NB4 (cell line): ENCODE data around the gene DRAM1.

DNA sequence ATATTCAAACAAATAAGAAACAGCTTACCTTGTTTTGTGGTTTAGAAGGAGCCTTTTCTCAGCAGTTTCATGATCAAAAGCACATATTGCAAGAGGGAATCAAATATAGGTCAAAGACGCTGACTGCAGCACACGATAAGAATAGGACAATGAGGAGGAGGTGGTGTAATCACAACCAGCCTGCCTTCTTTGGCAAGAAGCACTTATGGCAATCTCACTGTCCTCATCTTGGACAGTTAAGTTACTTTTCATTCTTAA, 759.1 kb upstream of the TMPO start:
- RRBS: no CpG with 5 or more reads among the region's 2 CpGs

DNA sequence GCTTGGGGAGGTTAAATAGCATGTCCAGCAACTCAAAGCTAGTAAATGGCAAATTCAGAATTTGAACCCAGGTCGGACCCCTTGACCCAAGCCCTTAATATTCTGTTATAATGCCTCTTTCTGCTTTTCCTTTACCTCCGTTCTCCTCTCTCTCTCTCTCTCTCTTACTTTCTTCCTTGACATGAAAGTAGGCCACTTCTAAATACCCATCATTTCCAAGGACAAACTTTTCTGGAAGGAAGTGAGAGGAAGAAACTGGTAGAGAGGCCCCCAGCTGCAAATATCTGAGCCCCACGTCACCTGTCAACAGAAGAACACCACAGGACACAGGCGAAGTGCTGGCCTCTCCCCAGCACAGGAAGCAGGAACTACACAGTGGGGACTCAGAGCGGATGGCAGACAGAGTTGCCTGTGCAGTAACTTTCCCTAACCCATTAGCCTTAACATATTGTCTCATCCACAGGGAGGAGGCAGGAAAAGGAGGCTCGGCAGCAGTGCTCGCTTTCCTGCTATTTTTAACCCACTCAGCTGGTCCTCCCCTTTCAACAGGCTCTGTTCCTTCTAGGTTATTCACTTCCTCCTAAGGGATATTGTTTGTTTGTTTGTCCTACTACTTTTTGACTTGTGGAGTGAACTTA, 111.5 kb upstream of the TMPO start:
- RRBS: no CpG with 5 or more reads among the region's 7 CpGs

GRCh38 chr12:98490938-98491392, 24.4 kb upstream of the TMPO start:
- RRBS: 2% methylated on average over 3 of the region's 10 CpGs

DNA sequence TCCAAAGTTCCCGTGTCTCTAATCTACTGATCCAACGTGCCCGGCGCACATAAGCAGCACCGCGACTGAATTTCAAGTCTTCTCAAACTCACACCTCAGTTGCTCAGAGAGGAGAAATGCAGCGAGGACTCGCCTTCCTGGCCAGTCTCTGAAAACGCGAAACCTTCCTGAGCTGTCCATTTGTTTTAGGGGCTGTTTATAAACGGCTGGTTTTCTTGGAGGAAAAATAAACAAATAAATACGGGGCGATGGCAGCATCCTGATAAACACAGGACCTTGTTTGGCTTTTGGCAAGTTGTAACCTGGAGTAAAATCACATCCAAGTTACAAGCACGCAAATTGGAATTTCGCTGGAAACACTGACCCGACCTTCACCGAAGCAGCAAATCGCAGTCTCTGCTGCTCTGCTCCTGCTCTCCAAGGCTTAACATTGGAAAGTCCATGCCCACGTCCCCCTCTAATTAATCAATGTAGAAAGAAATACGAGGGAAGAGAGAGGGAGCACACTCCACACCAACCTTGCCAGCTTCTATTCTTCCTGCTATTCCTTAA, 248.6 kb downstream of the APAF1 start:
- RRBS: no CpG with 5 or more reads among the region's 20 CpGs

DNA sequence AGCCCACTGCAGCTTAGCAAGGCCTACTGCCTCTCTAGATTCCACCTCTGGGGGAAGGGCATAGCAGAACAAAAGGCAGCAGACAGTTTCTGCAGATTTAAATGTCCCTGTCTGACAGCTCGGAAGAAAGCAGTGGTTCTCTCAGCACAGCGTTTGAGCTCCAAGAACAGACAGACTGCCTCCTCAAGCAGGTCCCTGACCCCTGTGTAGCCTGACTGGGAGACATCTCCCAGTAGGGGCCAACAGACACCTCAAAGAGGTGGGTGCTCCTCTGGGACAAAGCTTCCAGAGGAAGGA, 409.2 kb upstream of the GARIN6 start:
- RRBS: no CpG with 5 or more reads among the region's 2 CpGs

DNA sequence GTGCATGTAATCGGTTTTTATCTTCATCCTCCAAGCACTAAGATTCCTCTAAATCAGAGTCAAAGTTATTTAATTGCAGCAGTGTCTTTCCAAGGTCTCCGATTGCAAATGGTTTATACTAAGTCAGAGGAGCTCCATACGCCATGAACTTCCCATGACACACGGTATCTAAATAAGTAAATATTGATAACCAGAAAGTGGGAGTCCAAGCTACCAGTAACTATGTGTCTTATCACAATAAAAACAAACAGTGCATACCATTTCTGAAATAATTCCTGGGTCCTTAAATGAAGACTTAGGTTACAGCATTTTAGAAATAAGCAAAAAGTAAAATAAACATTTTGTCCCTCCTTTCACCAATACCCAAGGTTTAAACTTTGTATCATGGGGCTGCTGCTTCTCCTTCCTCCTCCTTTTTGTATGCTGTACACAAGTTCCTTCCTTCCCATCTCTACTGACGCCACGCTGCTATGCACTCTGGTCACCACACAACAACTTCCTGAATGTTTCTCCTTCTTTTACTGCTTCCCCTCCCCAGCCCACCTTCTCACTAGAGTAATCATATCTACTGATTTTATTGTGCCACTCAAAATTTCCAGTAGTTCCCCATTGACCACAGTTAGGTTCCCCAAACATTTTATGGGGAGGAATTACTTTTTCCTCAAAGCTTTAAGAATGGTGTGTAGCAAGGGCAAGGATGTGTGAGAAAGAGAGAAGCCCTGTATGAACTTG, 10.7 kb downstream of the NR1H4 start:
- RRBS: no CpG with 5 or more reads among the region's 6 CpGs

- RRBS: no CpG with 5 or more reads among the region's 5 CpGs
These were observed 20.2 kb downstream of the GAS2L3 start for GRCh38 chr12:100593358-100594343.

GRCh38 chr12:100986761-100987040, 192.1 kb downstream of the ANO4 start:
- RRBS: no CpG with 5 or more reads among the region's 3 CpGs

DNA sequence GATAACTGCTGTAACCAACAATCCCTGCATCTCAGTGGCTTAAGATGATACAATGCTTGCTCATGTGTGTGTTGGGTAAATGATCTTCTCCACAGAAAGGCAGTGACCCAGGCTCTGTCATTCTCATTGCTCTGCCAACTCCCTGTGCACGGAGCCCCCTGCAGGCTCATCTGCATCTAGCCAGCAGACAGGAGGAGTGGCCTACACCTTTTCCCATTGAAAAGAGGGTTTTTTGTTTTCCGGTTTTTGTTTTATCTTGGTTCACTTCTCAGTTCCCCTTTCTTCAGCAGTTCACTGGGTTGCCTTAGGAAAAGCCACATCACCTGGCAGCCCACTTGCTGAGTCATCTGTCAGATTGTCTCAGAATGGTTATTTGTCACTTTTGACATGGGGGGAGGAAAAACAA, 193.3 kb downstream of the ANO4 start:
- RRBS: no CpG with 5 or more reads among the region's 2 CpGs

- RRBS: no CpG with 5 or more reads among the region's 5 CpGs
These were observed 23.5 kb downstream of the MYBPC1 start for GRCh38 chr12:101618213-101618734.

GRCh38 chr12:101713876-101714808, 16.7 kb downstream of the CHPT1 start:
- RRBS: no CpG with 5 or more reads among the region's 8 CpGs

DNA sequence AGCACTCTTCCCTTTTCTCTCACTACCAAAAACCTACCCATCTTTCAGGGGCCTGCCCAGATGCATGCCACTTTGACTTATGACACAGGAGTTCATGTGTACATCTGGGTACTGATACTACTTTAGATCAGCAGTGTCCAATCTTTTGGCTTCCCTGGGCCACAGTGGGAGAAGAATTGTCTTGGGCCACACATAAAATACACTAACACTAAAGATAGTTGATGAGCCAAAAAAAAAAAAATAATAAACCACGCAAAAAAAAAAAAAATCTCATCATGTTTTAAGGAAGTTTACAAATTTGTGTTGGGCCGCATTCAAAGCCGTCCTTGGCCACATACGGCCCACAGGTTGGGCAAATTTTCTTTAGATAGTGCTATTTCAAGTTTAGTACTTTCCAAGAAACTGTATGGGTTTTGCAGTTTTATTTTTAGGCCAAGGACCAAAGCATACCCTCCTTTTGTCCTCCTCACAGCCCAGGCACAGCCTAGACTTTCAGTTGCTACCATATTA, 39.5 kb downstream of the GNPTAB start:
- RRBS: no CpG with 5 or more reads among the region's 4 CpGs

- RRBS: 1% methylated on average over 39 of the region's 92 CpGs
These were observed at the start of gene DRAM1 for GRCh38 chr12:101877081-101877829. Gene DRAM1, plus strand, starts transcription at chr12:101877580.

DNA sequence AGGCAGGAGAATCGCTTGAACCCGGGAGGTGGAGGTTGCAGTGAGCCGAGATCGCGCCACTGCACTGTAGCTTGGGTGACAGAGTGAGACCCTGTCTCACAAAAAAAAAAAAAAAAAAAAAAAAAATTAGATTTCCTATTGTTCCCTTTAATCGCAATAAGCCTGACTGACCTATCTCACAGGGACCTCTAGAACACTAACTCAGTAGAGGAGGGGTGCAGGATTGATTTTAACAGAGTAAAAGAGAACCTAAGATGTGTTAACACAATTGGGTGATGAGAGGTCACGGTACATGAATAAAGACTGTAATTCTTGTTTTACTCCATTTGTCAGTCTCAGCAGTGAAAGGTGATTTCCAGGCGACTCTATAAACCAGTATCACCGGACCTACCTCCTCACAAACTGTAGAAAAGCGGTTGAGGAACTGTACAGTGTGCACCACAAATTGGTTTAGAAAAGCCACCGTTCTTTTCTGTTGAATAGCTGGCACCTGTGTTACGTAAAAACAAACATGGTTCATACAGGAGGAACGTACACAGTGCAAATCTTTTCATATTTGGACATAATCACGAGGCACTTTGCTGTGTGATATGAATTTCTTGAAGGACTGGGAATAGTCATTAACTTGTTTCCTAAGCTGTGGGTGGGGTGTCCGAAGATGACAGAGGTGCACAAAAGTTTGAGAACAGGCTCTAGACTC, 784 bp downstream of the WASHC3 start:
- RRBS: no CpG with 5 or more reads among the region's 15 CpGs

- RRBS: no CpG with 5 or more reads among the region's 8 CpGs
These were observed 1.3 kb upstream of the WASHC3 start for GRCh38 chr12:102063064-102063589.

GRCh38 chr12:102478376-102479057, 1.8 kb downstream of the IGF1 start:
- RRBS: no CpG with 5 or more reads among the region's 3 CpGs

DNA sequence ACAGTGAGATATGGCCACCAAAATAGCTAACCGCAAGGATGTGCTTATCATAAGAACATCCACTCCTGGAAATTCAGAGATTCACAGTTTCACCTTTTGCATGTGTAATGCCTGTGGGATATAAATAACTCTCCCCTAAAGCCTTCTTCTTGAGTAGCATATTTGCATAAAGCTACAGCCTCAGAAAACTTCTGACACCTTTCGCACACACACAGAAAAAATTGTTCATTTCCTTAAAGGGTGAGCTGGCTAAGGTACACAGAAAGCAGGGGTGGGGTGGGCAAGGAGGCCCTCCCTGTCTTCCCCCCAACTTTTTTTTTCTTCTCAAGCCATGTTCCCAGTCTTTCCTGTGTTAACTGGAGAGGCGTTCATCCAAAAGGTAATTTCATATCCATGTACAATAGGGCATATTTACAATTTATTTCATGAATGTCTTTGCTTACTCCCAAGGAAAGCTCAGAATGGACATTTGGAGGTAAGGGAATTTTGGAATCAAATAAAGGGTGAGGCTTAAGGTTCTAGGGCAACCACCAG, 3.2 kb upstream of the IGF1 start:
- RRBS: no CpG with 5 or more reads among the region's 3 CpGs

GRCh38 chr12:102484520-102484934, 4.2 kb upstream of the IGF1 start:
- RRBS: no CpG with 5 or more reads among the region's 9 CpGs